Jejunum (tissue), 1 donor: ENCODE data around the gene ZMPSTE24.

DNA sequence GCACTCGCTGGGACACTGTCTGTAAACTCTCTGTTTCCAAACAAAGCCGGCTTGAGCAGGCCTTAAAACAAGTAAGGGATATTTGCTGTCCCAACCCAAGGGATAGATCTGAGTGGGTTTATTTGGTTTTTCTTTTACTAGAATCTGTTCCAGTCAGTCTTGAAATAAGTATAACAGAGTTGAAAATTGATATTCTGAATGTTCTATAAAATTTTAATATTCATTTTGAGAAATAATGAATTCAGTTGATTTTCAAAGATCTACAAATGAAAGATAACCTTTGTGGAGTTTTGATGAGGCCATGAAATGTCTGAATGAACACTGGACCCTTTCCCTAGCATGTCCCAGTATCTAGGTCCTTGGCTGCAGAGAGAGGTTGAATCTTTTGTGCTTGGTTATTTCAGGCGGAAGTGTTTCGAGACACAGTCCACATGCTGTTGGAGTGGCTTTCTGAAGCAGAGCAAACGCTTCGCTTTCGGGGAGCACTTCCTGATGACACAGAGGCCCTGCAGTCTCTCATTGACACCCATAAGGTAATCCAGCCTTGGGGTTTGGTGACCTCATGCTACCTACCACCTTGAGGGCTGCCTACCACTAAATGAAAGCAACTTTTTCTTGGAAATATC lies 39.0 kb upstream of the BMP8A start:
- PRO-cap, result no peak

DNA sequence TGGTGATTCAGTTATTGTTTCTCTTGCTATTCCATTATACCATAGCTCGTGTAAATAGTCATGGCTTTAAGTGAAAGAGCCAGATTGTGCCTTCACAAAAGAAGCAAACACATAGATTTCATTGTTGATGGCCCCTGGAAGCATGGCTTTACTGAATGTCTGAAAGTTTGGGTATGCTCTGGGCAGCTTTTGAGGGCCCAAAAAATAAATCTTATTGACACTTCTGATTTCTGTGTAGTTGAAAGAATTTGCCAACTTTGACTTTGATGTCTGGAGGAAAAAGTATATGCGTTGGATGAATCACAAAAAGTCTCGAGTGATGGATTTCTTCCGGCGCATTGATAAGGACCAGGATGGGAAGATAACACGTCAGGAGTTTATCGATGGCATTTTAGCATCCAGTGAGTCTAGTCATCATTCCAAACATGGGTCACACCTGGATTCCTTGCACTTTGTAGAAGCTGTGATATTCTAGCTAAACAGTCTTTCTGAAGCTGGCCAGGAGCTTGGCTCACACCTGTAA lies 31.0 kb upstream of the BMP8A start:
- PRO-cap, result no peak

GRCh38 chr1:39560222-39560879 lies 16.2 kb downstream of the PABPC4 start:
- PRO-cap, result no peak

- PRO-cap, result no peak
Observed at GRCh38 chr1:39625977-39626416, 13.4 kb downstream of the HEYL start.

GRCh38 chr1:39840938-39841829 lies 42.1 kb downstream of the TRIT1 start:
- PRO-cap, result no peak

DNA sequence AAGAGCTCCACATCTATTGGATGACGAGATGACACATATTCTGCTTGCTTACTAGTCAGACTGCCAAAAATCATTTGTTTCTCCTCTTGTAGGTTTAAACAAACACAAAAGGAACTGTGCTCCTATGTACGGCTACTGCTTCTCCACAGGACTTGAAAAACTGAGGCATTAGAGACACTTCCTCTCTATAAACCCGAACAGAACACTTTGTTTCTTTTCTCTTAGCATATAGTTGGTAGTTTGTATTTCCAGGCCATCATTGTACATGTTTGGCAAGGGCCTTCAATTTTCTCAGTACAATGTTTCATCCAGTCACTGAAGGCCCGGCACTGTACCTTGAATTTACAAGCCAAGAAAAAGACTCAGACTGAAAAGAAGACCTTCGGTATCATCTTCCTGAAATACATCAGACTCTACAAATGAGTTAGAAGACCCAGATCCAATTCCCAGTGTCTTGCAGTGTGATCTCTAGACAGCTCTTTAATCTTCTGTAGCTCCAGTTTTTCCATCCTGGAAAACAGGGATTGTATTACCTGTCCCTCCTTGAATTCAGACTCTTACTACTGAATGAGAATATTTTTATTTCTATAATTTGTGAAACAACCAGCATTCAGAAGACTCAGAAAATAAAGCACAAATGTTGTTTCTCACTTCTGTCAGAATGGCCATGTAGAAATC lies 5.8 kb downstream of the TRIT1 start:
- PRO-cap, result no peak

- PRO-cap, result no peak
Observed at GRCh38 chr1:39981887-39982345, 27.0 kb downstream of the MFSD2A start.

- PRO-cap, result no peak
Observed at GRCh38 chr1:40038973-40039385, 1.6 kb upstream of the CAP1 start.

- PRO-cap, result no peak
Observed at GRCh38 chr1:40039386-40039575, 1.2 kb upstream of the CAP1 start.

GRCh38 chr1:40058999-40059738 lies 18.6 kb downstream of the CAP1 start:
- PRO-cap, result no peak

GRCh38 chr1:40114362-40114867 lies 17.4 kb upstream of the PPT1 start:
- PRO-cap, result unidirectional peak, plus-strand start at chr1:40114636

DNA sequence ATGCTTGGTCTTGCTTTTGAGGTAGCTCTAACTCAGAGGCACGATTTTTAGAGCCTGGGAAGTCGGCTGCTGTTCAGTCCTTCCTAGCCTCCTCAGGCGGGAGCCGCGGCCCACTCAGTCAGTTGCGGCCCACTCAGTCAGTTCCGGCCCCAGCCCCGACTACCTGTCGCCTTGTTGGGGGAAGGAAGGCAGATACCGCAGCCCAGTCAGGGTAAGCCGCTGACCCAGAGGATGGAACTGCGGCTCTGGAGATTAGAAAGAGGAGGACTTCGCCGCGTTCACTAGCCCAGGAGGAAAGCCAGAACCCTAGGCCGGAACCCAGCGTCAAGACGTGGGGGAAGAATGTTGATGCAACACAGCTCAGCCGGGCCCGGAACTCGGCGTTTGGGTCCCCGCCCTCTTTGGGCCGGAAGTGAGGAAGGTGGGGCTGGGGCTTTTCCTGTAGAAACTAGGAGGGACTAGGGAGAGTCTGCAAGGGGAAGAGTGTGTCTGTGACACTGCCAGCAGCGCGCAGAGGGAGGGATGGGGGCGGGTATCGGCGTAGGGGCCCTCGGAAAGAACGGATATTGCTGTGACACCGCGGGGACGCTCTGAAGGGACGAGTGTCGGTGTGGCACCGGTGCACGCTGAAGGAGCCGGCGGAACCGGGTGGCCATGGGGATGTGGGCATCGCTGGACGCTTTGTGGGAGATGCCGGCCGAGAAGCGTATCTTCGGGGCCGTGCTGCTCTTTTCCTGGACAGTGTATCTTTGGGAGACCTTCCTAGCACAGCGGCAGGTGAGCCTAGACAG lies at the start of gene ZMPSTE24:
Gene ZMPSTE24 (plus strand): TSS at position 619 of the 791 bp plus-strand sequence.
- PRO-cap, result bidirectional peak, plus-strand start at position 601 of the sequence, minus-strand start at position 331 of the sequence

- PRO-cap, result no peak
Observed at GRCh38 chr1:40341898-40342675, 25.0 kb upstream of the COL9A2 start.

DNA sequence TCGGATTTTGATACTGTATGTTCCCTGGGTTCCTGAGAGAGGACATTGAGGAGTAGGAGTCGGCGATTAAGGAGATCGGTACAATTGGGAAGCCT lies 346 bp downstream of the ZFP69B start:
- PRO-cap, result no peak

- PRO-cap, result no peak
Observed at GRCh38 chr1:40735952-40736483, 44.5 kb downstream of the NFYC start.

DNA sequence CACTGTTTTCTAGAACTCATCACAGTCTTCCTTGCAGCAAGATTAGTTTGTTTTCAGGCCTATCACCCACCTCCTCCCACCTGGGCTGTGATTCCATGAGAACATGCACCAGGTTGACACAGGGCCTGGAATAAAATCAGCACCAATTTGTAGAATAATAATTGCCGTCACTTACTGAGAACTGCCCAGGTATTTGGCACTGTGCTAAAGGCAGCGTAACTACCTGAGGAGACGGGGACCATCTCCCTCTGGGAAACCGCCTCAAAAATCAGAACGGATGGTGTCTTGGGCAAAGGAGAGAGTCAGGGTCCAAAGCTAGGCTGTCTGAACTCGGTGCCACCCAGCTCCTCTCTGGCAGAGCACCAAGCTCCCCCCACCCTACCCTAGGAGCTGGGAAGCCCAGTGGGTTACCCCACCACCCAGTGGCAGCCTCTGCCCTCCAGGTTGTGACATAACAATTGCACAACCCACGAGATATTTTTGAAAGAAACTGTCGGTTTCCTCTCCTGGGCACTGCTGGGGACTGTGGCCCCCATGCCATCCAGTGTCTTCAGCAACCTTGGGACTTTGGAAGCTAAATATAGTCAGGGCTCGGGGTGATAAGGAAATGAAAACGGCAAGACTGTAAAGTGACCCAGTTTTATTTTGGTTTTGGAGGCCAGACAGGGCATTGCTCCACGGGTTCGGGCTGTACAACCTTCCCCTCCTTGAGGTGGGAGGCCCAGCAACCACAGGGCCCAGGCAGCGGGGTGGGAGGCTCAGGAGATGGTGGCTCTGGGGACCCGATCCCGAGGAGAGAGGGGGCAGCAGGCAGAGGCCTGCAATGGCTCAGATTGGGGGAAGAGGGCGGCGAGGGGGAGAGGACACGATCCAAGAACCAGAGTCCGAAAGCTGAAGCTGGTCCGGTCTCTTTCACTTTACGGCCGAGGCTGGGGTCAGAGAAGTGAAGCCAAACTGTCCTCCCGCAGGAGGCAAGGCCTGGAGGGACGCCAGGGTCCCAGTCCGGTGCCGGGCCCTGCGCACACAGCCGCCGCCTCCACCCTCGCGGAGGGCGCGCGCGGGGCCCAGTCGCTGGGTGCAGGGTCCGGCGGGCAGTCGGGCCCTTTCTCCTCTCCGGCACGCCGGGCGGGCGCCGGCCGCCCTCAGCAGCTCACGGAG lies 1.4 kb downstream of the CITED4 start:
- PRO-cap, result unidirectional peak, plus-strand start at position 1,067 of the sequence

GRCh38 chr1:40914946-40915418 lies 52.8 kb upstream of the CITED4 start:
- PRO-cap, result no peak

DNA sequence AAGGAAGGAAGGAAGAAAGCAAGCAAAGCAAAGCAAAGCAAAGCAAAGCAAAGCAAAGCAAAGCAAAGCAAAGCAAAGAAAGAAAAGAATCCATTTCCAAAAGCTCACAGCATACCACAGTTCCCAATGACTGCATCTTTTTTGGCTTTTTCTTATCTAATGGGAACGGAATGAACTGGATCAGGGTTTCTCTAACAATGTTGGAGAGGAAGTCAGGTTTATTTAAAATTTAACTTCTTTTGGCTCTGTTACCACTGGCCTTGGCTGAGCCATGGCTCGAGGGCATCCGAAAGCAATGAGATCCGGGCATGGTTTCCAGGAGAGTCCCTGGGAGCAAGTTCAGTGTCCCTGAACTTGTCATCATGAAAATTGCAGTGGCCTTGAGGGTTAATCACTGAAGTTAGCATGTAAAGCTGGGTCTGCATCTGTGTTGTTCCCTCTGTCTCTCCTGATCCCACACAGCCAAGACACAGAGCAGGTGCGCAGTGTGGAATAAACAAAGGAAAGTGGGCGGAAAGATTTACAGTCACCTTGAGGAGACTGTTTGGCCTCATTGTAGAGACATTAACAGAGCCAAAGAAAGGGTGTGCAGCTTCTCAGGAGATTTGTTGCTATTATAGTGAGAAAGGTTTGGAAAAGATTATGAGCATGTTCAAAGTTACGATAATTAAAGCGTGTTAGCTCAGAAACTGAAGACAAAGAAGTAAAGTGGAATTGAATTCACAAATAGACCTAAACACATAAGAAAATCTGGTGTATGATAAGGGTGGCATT lies 34.4 kb upstream of the CTPS1 start:
- PRO-cap, result no peak

DNA sequence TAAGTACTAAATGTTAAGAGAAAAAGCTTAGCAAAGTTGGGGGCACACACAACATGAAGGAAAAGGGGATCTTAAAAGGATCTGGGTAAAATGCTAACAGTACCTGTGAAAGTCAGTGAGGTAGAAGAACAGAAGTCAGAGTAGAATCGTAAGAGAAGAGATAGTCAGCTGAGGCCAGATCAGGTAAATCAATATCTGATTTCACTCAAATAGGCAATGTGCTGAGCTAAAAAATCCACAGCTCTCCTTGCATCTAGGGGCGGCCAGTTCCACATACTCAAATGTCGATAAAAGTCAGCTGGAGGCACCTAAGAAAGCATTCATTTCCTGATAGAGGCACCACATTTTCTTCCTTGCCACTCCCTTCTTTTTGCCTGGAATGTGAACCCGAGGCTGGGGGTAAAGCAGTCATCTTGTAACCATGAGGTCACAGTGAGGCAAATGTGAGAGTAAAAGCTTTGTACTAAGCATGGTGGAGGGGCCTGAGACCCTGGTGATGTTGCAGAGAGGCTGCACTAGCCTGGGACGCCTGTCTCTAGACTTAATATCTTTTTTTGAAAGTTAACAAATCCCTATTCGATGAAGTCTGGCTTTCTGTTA lies 24.3 kb upstream of the CTPS1 start:
- PRO-cap, result no peak

DNA sequence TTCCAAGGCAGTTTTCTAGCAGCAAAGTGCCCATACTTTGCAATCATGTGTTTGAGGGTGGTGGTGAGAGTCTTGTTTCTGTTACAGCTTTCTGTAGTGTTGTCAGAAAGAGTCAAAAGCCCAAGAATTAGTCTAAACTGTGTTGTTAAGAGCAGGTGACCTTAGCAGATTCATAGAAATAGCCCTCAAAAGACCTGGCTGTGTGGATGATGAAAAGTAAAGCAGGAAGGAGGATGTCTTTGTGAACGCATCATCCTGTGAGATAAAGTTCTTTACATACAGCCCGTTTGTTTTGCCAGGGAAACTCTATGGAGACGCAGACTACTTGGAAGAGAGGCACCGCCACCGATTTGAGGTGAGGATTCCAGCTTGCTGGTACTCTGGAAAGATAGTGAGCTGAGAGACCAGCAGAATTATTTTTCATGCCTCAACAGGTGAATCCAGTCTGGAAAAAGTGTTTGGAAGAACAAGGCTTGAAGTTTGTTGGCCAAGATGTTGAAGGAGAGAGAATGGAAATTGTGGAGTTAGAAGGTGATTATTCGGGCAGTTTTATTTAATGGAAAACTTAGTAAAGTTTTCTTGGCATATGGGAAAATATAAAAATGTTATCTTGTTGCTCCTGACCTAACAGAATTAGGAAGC lies 13.0 kb downstream of the SLFNL1 start:
- PRO-cap, result no peak